GM12892 (cell line): Measurements from ENCODE around the gene SCN10A.

GRCh38 chr3:37325337-37326249 lies 82.5 kb downstream of the GOLGA4 start:
- RRBS, result no CpG with 5 or more reads among the region's 5 CpGs

GRCh38 chr3:37385692-37386376 lies 66.1 kb upstream of the ITGA9 start:
- RRBS, result no CpG with 5 or more reads among the region's 7 CpGs

- RRBS, result no CpG with 5 or more reads among the region's 4 CpGs
Measured at GRCh38 chr3:37492916-37493501, 41.1 kb downstream of the ITGA9 start.

DNA sequence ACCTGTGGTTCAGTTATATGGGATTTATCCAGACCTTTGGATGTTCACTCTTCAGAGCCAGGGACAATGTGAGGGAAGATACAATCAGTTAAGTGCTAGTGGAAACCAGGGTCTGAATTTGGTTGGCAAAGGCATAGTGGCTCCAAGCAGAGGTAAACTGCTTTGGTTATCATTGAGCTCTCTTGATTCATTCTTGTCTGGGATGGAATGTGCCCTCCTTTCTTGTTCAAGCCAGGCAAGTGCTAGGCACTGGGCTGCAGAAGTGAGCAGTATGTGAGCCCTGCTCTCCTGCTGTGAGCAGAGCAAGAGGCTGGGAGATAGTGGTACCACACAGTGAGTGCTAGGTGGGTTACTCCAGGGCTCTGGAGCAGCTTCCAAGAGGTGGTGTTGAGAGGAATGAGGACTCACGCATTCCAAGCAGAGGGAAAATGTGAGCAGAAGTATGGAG lies 200.2 kb upstream of the CTDSPL start:
- RRBS, result no CpG with 5 or more reads among the region's 1 CpG

- RRBS, result no CpG with 5 or more reads among the region's 6 CpGs
Measured at GRCh38 chr3:37771376-37771901, 90.2 kb upstream of the CTDSPL start.

GRCh38 chr3:37822626-37823161 lies 39.0 kb upstream of the CTDSPL start:
- RRBS, result no CpG with 5 or more reads among the region's 6 CpGs

DNA sequence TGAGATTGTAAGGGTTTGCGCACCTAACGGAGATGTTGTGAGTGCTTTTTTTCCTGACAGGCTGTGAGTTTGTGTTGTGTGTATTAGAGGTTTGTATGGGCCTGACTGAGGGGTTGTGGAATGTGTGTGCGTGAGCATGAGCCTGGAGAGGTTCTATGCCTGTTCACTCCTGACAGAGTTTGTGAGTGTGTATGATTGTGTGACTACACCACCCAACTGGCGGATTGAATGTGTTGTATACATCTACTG lies 917 bp downstream of the CTDSPL start:
- RRBS, result no CpG with 5 or more reads among the region's 4 CpGs

- RRBS, result no CpG with 5 or more reads among the region's 3 CpGs
Measured at GRCh38 chr3:37955905-37956357, 34.7 kb upstream of the VILL start.

- RRBS, result no CpG with 5 or more reads among the region's 6 CpGs
Measured at GRCh38 chr3:37964266-37965255, 26.0 kb upstream of the VILL start.

DNA sequence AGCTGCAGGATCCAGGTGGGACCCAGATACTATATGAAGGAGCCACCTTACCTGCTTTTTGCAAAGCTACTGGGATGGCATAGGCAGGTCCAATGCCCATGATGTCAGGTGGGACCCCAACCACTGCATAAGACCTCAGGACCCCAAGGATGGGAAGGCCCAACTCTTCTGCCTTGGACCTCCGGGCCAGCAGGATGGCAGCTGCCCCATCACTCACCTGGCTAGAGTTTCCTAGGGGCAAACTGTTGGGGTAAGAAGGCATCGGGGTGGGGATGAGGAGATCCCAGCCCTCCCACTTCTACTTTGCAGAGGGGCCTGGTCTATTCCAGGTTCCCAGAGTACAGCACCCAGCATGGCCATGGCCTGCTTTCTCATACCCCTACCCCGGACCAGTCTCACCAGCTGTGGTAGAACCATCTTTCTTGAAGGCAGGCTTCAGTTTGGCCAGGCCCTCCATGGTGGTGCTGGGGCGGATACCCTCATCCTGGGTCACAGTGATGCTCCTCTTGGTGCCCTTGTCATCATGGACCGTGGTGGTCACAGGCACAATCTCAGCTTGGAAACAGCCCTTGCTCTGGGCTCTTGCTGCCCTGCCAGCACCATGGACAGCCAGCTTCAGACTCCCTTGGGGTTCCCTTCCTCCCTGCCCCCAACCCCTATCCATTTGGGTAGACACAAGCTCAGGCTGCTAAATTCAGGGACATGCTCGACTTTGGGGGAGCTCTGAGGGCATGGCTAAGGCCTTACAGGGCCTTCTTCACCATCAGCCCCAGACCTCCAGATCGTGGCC lies 10.6 kb downstream of the ACAA1 start:
- RRBS, result no CpG with 5 or more reads among the region's 7 CpGs

- RRBS, result no CpG with 5 or more reads among the region's 3 CpGs
Measured at GRCh38 chr3:38130297-38131180, 6.4 kb downstream of the ACAA1 start.

- RRBS, result no CpG with 5 or more reads among the region's 3 CpGs
Measured at GRCh38 chr3:38236227-38237152, 29.1 kb upstream of the SLC22A13 start.

- RRBS, result no CpG with 5 or more reads among the region's 6 CpGs
Measured at GRCh38 chr3:38253822-38254596, 11.6 kb upstream of the SLC22A13 start.

DNA sequence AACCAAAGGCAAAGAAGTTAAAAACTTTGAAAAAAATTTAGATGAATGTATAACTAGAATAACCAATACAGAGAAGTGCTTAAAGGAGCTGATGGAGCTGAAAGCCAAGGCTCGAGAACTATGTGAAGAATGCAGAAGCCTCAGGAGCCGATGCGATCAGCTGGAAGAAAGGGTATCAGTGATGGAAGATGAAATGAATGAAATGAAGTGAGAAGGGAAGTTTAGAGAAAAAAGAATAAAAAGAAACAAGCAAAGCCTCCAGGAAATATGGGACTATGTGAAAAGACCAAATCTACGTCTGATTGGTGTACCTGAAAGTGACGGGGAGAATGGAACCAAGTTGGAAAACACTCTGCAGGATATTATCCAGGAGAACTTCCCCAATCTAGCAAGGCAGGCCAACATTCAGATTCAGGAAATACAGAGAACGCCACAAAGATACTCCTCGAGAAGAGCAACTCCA lies 47.1 kb upstream of the ACVR2B start:
- RRBS, result no CpG with 5 or more reads among the region's 7 CpGs

- RRBS, result no CpG with 5 or more reads among the region's 1 CpG
Measured at GRCh38 chr3:38413814-38414347, 39.8 kb upstream of the ACVR2B start.

- RRBS, result no CpG with 5 or more reads among the region's 2 CpGs
Measured at GRCh38 chr3:38471288-38471701, 17.6 kb downstream of the ACVR2B start.

DNA sequence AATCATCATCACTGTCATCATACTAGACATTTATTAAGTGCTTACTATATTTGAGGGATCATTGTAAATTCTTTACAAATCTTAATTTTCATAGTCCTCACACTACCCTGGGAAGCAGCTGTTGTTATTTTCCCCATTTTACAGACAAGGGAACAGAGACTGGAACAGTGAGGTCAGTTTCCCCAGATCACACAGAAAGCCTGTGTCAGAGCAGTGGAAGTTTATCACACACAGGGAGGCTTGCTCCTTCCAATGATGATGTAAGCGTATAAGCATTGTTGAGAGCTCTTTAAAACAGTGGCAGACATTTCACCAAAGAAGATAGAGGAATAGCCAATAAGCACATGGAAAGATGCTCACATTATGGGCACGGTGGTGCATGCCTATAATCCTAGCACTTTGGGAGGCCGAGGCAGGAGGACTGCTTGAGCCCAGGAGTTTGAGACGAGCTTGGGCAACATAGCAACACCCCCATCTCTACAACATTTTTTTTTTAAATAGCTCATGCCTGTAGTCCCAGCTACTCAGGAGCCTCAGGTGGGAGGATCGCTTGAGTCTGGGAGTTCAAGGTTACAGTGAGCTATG lies 43.6 kb downstream of the EXOG start:
- RRBS, result no CpG with 5 or more reads among the region's 5 CpGs

DNA sequence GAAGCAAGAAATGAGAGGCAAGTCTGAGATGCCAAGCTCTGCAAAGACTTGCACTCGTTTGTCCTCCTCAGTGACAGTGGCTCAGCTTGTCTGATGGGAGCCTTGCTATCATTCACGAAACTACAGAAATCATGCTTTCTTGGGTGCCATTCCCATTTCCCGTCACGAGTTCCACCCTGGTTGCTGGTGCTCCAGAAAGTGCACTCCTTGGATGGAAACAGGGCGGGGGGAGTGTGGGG lies at the start of gene SCN10A:
Gene SCN10A, minus strand, starts transcription at position 10 of the 239 bp plus-strand sequence.
- RRBS, result no CpG with 5 or more reads among the region's 5 CpGs

DNA sequence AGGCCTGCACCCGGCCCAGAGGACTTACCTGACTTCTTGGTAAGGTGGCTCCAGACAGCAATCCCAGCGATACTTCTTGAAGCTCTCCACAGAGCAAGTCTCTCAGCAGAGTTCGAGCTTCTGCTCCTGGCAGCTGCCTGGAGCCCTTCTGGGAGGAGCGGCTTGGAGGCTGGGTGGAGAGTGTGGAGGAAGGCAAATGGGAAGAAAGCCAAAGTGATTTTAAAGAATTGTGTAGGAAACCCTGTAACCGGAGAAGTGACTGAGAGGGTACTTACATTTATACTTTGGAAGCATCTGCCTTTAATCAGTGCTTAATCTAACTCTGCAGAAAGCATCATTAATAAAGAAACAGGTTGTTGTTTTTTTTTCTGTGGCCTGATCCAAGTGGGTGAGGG lies 91.5 kb downstream of the SCN11A start:
- RRBS, result no CpG with 5 or more reads among the region's 5 CpGs

- RRBS, result no CpG with 5 or more reads among the region's 7 CpGs
Measured at GRCh38 chr3:39095175-39096174, 12.0 kb downstream of the GORASP1 start.